Aorta (tissue), 1 donor: ENCODE measurements around a stretch of chr6.

DNA sequence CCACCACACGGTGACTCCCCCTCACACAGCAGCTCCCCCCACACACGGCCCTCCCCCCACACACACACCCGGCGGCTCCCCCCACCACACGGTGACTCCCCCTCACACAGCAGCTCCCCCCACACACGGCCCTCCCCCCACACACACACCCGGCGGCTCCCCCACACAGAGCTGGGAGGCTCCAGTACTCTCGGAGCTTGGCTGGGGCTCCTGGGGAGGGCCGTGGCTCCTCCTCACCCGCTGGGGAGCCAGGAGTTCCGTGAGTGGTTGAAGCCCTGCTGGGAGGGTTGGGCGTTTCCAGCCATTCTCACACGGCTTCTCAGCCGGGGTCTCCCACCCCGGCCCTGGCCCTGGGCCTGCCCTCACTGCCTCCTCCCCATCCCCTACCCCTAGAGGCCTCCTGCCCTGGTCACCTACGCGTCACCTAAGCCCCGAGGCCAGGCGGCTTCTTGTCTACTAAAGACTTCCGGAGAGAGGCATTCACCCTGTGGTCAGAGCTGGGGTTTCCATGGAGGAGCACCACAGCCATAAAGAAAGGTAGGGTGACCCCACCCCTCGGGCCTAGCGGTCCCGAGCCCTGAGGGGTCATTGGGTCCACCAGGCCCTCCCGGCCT lies 99.1 kb downstream of the TTLL2 start:
- PRO-cap: no peak

- PRO-cap: no peak
Observed at GRCh38 chr6:167560166-167560355, 235.2 kb downstream of the TTLL2 start.

GRCh38 chr6:167678037-167678315 lies 148.7 kb upstream of the AFDN start:
- PRO-cap: no peak

DNA sequence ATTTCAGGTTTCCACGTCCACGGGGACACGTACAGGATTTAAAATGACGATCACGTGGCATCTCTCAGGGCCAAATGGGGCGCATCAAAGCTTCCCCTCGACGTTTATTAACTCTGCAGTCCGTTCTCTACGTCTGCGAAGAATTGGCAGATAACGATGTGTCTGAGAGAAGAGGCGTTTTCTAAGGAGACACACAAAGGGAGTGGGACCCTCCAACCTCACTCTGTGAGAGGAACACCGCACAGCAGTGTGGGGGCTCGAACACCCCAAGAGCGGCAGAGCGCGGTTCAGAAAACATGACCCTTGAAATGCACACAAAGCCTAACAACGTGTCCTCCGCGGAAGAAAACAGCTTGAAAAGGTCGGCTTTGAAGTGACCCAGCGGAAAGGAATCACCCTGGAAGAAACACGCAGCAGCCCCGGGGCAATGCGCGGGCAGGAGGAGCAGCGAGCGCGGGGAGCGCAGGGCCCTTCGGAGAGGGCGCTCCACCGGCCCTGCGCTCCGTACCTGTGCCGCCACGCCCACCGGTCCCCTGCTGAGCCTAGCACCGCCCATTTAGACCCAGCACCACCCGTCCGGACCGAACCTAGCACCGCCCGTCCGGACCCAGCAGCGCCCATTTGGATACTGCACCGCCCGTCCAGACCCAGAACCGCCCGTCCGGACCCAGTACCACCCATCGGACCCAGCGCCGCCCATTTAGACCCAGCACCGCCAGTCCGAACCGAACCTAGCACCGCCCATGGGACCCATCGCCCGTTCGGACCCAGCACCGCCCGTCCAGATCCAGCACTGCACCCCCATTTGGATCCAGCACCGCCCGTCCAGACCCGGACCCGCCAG lies 1.1 kb upstream of the AFDN start:
- PRO-cap: no peak

GRCh38 chr6:167906766-167907417 lies 80.2 kb downstream of the AFDN start:
- PRO-cap: no peak

- PRO-cap: no peak
Observed at GRCh38 chr6:167973252-167973941, 24.1 kb upstream of the KIF25 start.

GRCh38 chr6:168059029-168059341 lies 20.0 kb downstream of the FRMD1 start:
- PRO-cap: no peak

- PRO-cap: no peak
Observed at GRCh38 chr6:168075662-168076167, 3.3 kb downstream of the FRMD1 start.

- PRO-cap: no peak
Observed at GRCh38 chr6:168784691-168785026, 343.7 kb downstream of the SMOC2 start.

DNA sequence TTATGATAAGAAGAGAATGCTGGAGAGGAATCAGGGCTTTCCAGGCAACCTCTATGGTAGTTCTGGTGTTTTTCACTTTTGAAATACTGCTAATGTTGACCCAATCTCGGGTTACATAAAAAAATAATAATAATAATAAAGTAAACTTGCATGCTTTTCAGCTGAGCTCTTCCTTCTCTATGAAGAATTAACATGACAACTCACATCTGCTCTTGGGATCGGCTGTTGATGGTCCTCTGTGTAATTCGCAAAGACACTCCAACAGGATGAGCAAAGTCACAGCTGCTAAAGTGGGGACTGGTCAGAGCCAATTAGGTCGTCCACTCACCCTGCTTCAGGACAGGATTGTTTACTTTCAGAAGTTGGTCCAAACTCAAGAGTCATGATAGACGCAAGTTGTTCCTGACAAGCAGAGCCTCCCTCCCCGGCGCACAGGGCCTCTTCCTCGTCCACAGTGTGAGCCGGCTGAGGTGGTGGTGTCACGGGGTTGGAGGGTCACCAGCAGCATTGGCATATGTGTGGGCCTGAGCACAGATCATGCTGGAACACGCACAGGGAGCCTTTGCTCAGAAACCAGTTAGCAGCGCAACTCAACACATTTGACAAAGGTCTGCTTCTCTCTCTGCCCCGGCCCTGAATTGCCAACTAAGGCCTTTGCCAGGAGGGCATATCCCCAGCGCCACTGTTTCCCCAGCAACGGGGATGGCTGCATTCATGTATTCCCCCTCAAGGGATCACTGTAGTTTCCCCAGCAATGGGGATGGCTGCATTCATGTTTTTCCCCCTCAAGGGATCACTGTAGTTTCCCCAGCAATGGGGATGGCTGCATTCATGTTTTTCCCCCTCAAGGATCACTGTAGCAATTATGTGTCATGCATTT lies 111.9 kb downstream of the THBS2 start:
- PRO-cap: no peak

DNA sequence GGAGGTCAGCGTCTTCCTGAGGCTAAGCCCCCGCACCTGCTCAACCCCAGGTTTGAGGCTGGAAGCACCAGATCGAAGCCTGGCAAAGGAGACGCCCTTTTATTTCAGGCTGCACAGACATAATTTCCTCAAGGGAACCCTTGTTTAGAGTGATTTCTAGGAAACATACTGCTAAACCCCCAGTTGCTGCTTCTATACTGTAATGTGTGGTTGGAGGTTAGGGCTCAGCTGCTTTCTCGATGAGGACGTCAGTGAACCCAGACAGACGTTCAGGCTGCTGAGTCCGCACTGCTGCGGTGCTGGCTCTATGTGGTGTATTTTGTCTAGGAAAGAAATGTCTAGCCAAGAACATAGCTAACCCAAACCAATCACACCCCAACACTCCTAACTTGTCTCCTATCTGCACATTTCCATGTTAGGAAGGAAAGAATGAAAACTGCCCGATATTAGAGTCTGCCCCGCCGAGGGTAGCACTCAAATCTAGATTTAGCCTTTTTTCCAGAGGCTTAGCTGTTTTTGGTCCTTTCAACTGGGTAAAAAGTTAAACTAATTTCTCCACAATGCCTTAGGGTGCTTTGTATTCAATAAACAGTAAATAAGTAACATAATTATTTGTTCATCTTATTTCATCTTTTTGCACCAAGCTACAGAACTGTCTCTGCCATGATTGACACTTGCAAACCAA lies 66.0 kb upstream of the THBS2 start:
- PRO-cap: no peak

GRCh38 chr6:169589324-169590248 lies 112.2 kb downstream of the WDR27 start:
- PRO-cap: no peak

GRCh38 chr6:169789891-169790186 lies 38.4 kb downstream of the ERMARD start:
- PRO-cap: no peak

DNA sequence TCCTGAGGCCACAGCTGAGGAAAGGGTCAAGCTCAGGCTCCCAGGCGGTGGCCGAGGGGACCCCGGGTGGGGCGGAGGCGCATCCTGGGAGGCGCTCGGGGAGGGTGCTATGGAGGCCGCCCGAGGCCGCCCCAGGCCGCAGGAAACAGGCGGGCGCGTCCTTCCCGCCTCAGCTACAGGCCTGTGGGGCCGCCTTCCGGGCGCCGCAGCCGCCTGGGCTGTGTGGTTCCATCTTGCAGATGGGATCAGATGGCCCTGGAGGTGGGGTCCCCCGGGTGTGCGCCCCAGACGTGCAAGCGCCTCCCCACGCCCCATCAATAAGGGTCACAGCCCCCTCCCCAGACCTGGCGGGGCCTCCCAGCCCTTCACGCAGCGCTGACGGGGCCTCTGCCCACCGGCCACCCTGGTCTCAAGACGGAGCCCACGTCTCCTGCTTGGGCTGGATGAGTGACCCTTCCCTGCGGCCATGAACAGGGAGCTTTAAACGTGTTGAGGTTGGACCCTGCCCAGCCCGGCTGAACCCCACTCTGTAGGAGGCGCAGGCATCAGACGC lies 267.2 kb downstream of the DLL1 start:
- PRO-cap: no peak

DNA sequence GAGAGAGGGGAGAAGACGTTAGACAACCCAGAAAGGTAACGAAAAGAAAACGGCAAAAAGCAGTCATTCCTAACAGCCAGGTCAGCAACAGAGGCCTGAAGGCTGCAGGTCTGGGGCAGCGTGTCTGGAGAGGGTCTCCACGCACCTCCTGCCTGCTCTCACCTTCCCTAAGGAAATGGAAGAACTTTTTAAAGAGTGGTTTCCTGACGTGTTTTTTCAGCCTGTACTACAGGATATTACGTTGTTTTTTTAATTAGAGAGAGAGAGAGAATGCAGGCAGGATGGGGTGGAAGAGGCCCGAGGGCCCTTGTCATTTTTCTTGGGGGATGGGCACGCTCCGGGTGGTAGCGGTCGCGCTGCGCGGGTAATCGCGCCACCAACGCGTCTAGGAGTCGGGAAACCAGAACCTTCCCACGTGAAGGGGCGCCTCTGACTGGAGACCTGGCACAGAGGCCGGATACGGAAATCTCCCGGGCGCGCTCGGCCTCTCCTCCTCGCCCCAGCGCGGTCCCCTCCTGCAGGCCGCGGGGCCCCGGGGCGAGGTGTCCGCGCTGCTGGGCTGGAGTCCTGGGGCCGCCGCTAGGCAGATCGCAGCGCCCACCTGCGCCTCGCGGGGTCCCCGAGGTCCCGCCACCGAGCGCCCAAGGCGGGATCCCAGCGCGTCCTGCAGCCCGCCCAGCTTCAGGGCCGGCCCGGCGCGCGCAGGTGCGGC lies 1.9 kb downstream of the DLL1 start:
- PRO-cap: no peak

GRCh38 chr6:170369021-170369710 lies 62.6 kb downstream of the FAM120B start:
- PRO-cap: no peak

GRCh38 chr6:170372095-170373085 lies 65.8 kb downstream of the FAM120B start:
- PRO-cap: no peak

DNA sequence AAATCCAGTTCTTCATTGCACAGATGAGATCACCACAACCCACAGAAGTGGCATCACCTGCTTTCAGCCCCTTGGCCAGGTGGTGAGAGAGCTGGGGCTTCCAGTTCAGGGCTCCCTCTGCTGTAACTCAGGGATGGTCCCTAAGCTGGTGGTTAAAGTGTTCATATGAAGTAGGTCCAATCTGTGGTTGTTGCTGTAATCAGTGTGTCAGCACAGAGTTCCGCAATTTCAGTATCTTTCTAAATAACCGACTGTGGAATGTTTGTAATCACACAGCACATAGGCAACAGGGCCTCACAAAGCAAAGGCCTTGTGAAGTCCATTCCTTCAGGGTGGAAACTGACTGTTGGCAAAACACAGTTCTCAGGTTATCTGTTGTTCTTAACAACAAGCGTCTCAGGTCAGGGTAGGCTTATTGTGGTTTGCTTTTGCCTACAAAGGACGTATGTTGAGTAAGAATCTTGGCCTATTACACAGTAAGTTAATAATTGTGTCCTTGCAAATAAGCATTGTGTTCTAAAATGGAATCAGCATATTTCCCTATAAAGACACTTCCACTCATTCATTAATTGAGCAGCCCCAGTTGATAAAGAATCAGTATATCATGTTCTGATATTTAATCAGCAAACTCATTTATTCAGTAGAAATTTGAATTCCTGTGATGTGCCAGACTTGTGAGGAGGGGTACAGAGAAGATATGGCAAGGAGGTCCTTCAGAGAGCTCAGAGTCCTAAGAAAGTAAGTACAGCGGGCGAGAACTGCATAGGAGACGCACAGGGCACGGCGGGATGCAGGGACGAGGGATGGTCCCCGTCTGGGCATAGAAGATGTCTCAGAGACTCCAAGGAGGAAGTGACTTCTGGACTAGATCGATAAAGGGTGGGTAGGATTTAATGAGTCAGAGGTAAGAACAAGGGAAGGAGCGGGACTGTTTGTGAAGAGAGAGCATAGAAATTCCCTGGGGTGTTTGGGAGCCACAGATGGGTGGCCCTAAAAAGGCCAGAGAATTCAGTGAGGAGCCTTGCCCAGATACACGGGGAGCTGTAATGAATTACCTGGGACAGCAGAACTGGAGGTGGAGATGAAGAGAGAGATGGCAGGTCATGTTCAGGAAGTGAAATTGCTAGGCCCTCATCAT lies 68.8 kb downstream of the FAM120B start:
- PRO-cap: no peak

DNA sequence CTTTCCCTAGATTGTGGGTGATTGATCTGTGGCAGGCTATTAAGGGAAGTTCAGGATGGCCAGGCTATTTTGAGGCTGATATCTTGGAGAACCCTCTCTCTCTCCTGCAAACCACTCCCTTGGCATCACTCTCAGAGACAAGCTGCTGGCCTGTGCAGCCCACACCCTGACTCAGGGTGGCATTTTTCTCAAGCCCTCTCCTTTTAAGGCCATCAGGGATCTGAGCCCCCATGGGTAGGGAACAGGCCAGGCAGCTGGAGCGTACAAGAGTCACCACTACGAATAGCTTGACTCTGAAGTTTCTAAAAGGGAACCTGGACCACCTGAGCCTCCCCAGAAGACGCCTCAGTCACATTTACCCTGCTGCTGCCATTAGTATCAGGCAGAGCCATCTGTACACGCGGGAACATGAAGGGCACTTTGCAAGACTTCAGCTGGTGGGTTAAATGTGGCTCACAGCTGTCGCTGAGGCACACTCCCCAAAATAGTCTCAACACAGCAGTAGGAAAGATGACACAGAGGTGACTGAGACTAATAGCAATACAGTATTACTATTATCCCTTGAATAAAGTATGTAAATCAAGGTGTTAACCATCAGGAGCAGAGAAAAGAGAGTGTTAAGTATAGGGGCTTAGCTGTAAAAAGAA lies 29.1 kb downstream of the PSMB1 start:
- PRO-cap: no peak

DNA sequence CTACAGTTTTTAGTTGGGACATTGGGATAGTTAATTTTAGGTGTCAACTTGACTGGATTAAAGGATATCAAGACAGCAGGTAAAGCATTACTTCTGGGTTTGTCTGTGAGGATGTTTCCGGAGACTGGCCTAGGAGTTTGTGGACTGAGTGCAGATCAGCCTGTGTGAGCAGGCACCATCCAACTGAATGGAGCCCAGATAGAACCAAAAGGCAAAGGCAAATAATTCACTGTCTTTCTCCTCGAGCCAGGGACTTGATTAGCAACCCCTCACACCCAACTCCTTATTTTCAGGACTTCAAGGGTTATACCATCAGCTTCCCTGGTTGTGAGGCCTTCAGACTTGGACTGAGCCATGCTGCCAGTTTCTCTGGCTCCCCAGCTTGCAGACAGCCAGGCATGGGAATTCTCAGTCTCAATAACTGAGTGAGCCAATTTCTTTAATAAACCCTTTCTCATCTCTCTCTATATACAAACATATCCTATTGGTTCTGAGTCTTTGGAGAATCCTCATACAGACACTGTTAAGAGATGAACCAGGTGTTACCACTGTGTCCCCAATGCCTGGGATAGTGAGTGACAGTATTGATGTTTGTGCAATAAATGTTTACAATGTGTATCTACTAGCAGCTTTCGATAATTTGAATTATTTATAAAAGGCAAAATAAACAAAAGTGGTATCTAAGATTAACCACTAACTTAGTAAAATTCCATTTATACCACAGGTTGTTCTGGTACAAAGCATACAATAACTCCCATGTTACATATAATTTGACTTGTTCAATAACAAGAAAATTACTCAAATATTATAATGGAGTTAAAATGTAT lies 19.2 kb downstream of the PSMB1 start:
- PRO-cap: no peak